HT-29 (cell line): ENCODE data around the genes ABCA4, ABCD3, CNN3, ALG14 and TLCD4.

- RAMPAGE, long total RNA = no peak
These were observed 19.6 kb downstream of the ABCA4 start for GRCh38 chr1:94101163-94101902.

- RAMPAGE, long total RNA = no peak
These were observed at the start of gene ABCA4 for GRCh38 chr1:94120958-94121157. Gene ABCA4 (minus strand): TSS chr1:94121148.

DNA sequence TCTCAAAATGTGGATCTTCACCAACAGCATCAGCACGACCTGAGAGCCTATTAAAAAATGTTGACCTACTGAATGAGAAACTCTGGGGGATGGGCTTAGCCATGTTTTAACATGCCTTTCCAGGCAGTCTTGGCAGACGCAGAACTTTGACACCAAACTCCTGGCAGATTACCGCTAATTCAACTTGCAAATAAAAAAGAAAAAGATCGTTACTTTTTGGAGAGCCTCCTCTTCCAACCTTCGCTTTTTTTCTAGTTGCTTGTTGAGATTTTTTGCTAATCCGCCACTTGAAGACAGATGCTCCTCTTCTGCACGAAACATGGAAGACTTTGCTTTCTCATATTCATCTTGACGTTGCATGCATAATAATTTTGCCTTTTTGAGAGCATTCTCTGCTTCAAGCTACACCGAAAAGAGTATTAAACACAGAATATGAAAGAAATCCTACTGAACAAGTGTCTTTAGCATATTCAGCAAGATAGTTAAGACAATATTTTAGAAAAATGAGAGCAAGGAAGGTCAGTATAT is 35.0 kb downstream of the ARHGAP29 start:
- RAMPAGE, long total RNA = no peak

DNA sequence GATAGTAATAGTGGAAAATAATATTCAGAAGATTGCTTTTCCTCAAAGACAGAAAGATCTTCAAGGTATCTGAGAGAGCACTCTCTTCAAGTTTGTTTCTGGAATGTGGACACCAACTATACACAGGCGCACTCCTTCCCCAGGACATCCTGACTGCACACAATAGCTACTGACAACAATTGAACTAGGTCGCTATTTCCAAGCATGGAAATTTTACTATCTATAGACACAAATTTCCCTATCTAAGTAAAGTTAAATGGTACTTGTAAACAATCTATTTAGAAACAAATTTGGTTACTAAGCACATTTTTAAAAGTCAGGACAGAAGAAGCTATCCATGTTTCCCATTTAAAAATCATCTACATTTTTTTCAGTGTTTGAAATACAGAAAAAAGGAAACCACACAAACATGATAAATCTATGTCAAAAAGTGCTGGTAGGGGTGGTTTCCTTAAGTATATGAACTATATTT is 19.0 kb downstream of the ARHGAP29 start:
- RAMPAGE, long total RNA = no peak

DNA sequence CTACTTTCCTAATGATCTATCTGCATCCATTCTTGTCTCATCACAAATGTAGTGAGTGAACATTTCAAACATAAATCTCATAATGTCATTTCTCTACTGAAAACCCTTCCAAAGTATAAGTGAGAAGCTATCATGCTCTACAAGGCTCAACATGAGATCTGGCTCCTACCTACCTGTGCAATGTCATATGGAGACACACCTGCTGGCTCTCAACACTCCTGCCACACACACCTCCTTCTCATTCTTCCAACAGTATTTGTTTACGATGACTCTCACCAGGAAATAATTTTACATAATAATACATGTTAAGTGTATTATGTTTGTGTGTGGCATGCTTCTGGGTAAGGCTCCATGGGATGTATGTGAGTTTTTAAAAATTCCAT is 3.9 kb downstream of the ARHGAP29 start:
- RAMPAGE, long total RNA = no peak

DNA sequence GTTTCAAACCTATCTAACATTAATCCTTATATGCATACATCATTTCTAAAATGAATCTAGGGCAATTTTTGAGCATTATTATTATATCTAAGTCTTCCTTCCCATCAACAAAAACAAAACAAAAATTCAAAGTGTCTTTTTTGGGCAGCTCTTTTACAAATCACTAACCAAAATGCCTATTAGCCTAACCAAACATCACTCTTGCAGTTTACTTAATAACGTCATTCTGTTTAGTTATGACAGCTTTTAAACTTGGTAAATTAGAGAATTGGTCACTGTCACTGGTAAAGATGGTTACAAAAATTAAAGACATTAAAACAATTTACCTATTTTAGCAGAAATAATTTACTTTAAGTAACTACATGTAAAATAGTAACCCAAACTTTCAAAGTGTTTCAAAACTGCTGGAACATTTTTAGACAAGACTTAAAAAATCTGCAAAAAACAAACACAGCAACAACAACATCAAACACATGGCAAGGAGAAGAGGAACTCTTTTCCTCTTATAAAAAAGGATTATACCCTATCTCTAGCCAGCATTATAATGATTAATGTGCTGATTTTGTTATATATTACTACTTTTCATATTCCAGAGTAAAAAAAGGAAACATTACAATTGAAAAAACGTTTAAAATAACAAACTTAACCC is 2.7 kb downstream of the ARHGAP29 start:
- RAMPAGE, long total RNA = no peak

DNA sequence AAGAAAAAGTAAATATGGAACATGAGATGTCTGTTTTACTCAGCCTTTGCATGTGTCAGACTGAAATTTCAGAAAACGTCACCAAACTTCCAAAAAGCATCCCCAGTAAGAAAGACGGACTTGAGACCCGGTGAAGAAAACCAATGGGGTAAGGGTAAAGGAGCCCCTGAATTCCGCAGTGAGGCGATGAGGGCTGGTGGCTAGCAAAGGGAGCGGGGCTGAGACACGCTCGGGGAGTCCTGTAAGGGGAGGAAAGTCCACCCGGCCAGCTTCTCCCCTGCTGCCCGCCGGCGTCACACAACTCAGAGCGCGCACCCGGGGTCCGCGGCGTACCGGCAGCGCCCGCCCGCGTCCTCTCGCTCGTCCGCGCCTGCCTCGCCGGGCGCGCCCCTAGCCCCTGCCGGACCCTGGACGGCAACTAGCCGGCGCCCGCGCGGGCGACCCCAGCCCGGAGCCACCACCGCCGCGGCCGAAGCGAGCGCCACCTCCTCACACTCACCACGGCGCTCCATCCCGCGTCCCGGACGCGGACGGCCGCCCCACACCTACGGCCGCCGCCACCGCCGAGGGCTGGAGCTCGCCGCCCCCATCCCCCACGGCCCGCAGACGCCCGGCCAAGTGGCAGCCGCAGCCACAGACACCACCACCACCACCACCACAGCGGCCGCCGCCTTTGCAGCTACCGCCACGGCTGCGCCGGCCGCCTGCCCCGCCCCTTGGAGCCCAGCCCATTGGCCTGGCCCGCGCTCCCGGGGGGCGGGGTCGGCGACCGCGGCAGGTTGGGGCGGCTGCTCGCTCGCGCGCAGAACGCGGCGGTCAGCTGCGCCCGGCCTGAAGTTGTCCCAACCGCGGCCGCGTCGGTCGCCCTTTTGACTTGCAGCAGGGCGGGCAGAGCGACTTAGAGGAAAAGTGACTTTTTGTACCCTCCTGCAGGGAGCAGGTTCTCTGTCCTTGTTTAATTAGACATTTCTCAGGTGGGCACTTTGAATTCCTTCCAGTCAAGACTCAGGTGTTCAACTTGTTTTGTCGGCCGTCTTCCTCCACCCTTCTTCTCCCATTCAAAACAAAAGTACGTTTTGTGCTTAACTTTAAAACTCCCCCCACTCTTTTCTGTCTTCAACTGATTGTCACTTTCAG is 10.1 kb upstream of the ARHGAP29 start:
- RAMPAGE, long total RNA = no peak

GRCh38 chr1:94350427-94350947 is 67.7 kb upstream of the ABCD3 start:
- RAMPAGE, long total RNA = no peak

DNA sequence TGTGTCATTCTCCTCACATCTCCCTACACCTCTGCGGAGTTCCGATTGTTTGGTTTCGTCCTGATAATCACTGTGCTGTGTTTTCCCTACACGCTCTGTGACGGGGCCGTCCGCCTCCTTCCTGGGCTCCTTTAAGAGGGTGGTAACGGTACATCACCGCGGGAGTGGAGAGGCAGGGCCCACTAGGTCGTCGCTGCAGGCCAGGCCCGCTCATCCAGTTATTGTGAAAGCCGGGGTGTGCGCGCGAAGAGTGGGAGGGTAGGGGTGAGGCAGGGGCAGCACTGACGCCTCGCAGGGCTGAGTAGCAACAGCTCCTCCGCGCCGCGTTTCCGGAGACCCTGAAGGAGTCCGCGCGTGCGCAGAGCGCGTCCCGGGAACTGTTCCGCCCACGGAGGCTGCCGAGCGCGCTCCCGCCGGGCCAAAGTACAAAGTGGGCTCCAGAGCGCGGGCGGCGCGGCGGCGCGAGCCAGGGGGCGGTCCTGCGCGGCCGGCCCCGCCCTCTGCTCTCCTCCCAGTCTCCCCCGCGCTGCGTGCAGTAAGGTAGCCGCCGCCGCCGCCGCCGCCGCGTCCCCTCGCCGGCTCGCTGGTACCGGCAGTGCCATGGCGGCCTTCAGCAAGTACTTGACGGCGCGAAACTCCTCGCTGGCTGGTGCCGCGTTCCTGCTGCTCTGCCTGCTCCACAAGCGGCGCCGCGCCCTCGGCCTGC is at the start of gene ABCD3:
Gene ABCD3 (plus strand): TSS at position 511 of the 706 bp plus-strand sequence.
- RAMPAGE, long total RNA = start-site peak on the plus strand centred at position 542 of the sequence, 22 bp wide, 45 and 49 reads in 2 replicates

DNA sequence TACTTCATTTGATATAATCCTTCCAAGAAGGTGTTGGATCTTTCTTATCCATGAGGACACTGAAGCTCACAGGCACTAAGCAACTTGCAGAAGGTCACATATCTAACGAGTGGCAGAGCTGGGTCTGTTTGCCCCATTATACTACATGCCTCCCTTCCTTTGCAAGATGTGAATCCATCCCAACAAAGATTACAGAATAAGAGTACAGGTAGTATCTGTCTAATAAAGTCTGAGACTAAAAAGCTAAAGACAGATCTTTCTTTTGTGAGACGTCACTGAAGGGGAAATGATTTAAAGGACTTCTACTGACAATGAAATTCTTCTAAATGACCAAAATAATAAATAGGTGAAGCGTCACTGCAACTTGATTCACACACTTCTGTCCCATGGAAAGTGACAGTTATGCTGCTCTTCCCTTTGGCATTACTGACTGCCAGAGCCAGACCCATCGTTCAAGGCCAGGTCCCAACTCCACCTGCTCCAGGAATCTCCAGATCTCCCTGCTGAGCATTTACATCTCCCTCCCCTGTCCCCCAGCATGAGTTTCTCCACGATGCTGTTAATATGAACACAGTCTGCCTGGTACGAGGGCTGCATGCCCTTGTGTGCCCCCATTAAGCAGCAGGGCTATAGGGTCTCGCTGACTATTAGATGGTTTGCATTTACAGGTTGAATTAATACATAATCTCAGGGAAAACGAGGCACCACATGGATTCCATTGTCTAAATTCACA is 4.5 kb downstream of the F3 start:
- RAMPAGE, long total RNA = no peak

DNA sequence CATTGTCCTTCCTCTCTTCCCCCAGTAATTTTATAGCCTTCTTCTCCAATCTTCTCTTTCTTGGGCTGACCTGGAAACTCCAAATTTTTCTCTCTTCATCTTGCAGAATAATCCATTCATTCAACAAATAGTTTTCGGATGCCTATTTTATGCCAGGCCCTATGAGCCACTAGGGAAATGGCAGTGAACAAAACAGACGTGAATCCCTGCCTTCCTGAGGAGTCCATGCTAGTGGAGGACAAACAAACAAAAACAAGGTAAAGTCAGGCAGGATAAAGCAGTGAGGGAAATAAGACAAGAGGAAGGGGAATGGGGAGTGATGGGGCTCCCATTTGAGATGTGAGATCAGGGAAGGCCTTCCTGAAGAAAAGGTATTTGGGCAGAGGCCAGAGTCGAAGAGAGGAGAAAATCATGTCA is 108.9 kb upstream of the SLC44A3 start:
- RAMPAGE, long total RNA = no peak

DNA sequence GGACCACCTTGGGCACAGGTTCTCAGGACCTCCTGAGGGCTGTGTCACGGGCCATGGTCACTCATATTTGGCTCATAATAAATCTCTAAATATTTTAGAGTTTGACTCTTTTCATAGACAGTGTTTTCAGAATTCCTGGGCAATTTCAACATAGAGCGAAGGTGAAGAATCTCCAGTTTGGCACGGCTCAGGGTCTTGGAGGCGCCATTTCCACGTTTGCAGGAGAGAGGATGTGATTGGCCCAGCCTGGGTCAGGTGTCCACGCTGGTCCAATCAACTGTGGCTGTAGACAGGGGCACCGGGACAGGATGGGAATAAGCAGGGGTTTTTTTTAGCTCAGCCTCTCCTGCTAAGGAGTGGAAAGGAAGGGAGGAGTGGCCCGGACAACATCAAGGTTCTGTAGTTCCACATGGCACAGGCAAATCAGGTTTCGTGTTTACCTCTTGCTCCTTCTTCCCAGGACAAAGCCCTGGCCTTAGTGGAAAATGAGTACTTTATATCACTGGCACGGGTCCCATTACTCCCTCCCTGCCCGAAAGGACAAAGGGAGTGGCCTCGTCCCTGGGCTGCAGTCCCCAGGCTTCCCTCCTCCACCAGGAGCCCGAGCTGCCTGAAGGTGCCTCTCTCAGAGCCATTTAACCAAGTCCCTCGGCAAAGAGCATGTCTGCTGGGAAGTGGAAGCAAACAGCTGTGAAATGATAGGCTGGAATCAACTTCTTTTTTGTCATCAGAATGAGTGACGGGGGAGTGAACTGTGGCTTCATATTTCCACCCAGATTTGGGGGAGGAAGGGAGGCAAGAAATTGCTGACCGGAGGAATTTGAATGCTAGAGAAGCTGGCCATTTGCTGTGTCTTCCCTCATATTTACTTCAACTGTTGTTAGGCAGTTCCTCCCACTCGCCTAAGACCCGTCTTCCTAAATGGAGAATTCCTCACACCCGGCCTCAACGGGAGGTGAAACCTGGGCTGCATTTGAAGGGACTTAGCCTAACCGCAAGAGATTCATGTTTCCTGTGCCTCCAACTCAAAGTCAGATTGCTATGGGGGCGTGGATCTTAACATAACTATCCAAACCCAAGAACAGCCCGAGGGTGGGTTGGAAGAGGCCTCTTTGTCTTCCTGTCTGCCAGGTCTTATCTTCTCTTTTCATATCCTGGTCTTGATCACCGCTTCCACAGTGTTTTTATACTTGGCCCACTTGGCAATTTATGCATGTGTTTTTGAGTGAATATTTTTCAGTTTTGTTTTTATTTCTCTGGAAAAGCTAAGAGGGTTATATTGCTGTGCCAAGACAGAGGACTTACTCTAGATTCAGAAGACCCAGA is 84.9 kb upstream of the SLC44A3 start:
- RAMPAGE, long total RNA = no peak

- RAMPAGE, long total RNA = no peak
These were observed 36.7 kb upstream of the SLC44A3 start for GRCh38 chr1:94783305-94784097.

- RAMPAGE, long total RNA = no peak
These were observed 44.6 kb downstream of the SLC44A3 start for GRCh38 chr1:94864585-94865326.

- RAMPAGE, long total RNA = start-site peak on the minus strand at chr1:94927110-94927141, 18 and 17 reads in 2 replicates
These were observed at the start of gene CNN3 for GRCh38 chr1:94926792-94927282. Gene CNN3 (minus strand): TSS chr1:94927110.

GRCh38 chr1:94928228-94929064 is 1.5 kb upstream of the CNN3 start:
- RAMPAGE, long total RNA = no peak

GRCh38 chr1:95002028-95002511 is 70.7 kb downstream of the ALG14 start:
- RAMPAGE, long total RNA = no peak

- RAMPAGE, long total RNA = start-site peak on the minus strand at chr1:95072898-95072954, 64 and 50 reads in 2 replicates
These were observed at the start of gene ALG14 for GRCh38 chr1:95071961-95073135. Gene ALG14 (minus strand): TSS chr1:95072951.

DNA sequence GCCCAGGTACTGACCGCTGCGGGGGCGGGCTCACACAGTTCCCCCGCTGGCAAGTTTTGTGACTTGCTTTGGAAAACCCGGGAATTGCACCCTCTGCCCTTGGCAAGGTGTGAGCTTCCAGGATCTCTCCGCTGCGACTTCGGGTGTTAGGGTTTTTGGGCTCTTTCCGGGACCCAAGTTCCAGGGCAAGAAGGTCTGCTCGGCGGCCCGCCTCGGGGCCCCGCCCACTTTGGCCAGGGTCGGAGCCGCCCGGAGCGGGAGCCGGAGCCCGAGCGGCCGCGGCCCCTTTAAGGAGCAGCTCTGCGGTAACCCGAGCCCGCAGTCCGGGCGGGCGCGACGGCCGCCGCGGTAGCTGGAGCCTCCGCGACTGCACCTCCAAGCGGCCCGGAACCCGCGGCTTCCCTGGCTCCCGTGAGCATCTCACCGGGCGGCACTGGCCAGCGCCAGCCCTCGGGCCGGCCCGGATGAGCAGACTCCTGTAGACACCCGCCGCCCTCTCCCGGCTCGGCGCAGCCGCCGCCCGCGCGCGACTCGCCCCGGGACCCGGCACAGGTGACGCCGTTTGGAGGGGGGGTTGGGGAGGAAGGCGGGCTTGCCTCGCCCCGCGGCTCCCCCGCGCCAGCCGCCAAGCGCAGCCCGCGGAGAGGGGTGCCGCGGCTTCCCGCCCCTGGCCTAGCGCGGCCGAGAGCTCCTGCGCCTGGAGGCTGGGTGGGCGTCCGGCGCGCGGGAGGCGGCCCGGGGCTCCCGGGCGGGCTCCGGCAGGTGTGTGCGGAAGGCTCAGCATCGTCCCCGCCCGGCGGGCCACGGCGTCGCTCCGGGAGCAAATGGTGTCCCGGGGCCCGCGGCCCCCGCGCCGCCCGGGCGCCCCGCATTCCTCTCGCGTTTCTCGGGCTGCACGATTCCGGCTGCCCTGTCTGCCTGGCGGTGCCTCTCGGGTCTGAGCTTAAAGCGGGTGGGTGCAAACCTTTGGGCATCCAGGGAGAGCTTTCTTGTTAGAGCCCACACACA is at the start of gene TLCD4:
Gene TLCD4 (plus strand): TSS at position 290 of the 1,008 bp plus-strand sequence.
- RAMPAGE, long total RNA = no peak

DNA sequence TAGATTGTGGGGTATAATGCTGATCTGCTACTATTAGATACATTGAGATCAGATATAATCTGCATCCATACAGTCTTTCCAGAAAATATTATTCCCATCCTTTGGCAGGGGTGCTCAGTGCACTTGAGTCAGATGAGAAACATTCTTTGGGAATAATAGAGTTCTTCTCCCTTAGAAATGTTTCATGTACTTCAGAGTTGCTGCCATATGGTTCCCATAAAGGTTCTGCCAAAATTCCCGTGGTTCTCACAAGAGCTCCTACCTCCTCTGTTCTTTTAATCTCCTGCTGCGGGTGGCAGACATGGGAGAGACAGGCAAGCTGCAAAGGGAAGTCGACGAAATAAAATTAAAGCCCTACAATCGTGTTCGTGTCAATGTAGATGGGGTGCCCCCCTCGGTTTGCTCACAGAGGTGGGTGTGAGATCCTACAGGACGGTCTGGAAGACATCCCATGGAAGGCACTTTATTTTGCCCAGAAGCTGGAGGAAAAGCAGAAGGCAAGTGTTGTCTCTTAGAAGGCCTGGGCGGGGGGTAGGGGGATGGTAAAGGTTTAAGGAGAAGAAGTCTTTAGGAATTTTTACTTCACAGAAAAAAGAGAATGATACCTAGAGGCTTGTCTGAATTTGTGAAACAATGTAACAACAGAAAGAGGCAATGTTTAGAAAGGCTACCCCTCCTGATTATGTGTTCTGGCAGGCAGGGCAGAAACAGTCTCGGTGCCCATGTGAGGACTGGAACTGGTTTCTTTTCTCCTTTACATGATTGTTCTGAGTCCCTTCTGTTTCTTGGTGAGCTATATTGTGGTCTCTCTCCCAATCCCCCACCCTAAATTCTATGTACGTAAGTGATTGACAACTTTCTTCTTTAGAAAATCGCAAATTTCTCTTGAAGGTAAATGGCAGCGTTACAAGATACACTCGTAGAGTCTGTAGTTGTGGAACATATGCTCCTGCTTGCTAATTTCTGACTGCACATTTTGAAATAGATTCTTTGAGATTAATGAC is 276.2 kb downstream of the RWDD3 start:
- RAMPAGE, long total RNA = no peak